Osteocyte (in vitro differentiated cells): ENCODE measurements around a stretch of chr13.

GRCh38 chr13:27549169-27549658, 71.1 kb downstream of the LNX2 start:
- PRO-cap: no peak

GRCh38 chr13:27607103-27607607, 13.2 kb downstream of the LNX2 start:
- PRO-cap: no peak

DNA sequence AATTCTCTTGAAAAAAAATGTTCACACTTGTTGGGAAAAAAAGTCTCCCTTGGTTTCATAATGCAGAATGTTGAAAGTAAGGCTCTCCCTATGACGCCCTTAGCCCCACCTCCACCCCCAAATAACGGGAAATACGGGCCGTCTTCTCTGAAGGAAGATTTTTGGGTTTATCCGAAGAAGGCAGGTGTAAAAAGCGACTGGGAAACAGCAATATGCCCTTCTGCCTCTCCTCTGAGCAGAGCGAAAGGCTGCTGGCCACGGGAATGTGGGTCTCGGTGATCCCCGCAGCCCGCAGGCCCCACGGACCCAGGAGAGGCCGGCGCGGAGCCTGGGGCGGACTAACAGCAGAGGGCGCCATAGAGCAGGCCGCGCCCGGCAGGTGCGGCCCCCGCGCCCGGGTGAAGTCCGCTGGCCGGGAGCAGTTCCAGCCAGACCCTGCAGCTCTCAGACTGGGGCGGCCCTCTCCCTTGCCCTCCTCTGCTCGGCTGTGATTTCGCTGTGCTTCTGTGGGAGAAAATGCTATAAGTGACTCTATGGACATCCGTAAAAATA, 37.6 kb downstream of the GSX1 start:
- PRO-cap: no peak

GRCh38 chr13:27965338-27966771, 3.3 kb downstream of the CDX2 start:
- PRO-cap: no peak

DNA sequence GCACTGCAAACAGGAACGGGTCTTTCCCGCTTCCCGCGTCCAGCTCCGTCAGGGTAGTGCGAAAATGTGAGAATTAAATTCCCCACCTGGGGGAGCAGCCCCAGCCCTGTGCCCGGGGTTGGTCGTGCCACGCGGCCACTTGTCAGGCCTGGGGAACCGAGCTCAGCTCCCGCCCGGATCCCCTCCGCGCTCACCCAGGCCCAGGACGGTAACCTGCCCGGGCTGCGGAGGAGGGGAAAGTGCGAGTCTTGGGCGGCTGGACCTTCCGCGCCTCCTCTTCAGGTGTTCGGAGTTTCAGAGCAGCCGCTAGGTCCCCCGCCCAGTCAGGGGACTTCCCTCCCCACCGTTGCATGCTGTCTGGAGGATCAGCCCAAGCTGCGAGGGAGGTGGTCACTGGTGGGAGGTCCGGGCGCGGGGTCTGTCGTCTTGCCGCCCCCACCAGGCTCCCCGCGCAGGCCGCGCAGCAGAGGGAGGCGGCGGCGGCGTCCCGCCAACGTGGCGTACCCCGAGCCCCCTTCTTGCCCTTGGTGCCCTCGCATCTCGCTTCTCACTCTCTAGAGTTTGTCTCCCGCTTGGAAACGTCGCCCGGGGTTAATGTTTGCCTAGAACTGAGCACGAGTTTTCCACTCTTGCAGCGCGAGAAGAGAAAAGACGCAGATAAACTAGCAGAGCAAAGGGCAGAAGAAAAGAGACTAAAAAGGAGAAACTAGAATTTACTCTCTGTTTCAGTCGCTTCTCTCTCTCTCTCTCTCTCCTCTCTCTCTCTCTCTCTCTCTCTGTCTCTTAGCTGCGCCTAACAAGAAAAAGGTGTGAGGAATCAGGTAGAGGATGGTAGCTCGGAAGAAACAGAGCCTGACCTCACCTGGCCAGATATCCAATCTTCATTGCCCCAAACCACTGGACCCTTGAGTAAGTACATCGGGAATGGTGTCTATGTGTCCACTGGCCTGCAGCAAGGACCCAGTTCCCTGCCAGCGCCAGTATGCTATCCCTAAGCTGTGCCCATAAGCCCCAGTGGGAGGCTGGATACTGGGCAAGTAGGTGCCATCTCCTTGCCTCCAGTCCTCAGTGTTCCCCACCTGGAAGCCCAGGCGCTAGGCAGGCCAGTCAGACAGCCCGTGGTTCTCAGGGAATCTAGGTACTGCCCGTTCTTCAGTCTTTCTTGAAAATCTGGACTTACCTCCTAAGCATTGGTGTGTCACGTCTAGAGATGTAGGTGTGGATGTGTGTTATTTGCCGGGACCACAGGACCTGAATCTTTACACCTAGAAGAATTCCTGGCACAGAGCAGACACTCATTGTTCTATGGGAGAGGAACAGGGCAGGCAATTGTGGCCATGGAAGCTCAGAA, 7.7 kb downstream of the URAD start:
- PRO-cap: no peak

DNA sequence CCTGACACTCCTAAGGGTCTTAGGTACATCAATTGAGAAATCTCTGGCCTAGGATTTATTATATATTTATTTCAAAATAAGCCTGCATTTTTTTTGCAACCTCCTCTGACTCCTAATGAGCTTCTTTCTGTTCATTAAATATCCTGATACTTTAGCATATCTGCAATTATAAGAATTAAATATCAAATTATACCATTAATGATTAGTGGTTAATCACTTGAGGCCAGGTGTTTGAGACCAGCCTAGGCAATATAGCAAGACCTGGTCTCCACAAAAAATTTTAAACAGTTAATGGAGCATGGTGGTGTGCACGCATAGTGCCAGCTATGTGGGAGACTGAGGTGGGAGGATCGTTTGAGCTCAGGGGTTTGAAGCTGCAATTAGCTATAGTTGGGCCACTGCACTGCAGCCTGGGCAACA, 49.8 kb downstream of the PAN3 start:
- PRO-cap: no peak

GRCh38 chr13:28256028-28256675, 117.8 kb downstream of the PAN3 start:
- PRO-cap: no peak

DNA sequence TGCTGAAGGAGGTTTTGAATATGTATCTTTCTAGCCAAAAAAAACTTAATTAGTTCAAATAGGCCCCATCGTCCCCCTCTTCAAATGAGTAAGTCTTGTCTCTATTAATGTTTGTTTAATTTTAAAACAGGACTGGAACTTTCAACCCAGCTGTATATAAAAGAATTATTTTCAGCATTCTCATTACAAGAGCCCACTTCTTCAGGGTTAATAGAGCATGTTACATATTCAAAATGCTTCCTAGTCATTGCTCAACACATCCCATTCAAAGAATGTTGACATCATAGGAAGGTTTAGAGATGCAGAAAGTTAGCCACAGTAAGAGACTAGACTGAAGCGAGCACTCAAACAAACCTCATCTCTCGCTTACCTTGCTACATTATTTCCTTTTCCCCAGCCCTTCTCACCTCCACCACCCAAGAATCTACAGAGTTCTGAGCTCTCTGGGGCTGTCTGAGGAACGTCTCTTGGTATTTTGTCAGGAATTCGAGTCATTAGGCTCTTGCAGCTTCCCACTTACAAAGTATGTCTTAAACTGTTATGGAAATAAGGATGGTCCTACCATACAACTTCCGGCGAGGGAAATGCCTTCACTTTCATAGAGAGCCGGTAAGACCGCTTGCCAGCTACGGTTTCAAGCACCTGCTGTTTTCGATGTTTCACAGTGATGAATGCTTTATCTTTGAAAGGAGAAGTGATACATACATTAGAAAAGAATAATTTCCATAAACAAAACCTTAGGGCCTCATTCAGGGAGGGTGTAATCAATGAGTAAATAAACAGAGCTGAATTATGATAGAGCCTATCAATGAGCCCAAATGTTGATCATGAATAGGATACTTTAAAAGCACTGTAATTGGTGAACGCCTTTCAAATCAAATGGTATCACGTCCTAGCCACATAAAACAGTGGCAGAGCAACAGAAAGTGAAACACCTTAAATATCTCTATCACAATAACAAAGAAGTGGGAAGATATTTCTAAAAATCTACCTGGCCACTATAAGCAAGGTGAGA, 65.1 kb downstream of the FLT1 start:
- PRO-cap: no peak

DNA sequence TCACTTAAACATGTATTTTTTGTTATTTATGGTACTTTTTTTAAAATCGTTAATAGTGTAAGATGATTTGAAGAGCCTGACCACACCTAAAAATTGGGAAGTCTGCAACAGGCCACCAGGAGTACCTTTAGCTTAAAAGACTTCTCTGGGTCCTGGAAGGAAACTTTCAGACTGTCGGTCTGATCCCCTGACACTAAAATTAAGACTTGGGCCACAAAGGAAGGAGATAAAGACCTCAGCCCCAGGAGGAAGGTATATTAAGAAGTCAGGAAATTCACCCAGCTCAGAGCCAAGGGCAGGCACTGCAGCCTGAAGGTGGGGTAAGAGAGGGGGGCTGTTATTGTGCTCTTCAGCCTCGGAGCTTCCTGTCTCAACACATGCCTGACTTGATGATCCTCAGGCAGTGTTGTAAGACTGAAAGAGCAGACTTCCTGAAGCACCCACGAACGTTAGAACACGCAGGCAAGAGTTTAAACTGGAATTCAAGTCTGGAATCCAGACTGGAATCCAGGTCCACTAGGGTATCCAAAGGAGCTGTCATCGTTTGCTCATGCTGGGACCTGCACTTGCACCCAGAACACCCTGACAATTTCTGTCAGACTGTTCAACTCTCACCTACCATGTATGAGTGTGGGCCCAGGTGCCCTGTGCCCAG, 10.6 kb upstream of the FLT1 start:
- PRO-cap: no peak

GRCh38 chr13:29125023-29125588, 305.0 kb downstream of the MTUS2 start:
- PRO-cap: no peak

GRCh38 chr13:29513936-29514722, 81.4 kb downstream of the SLC7A1 start:
- PRO-cap: no peak

DNA sequence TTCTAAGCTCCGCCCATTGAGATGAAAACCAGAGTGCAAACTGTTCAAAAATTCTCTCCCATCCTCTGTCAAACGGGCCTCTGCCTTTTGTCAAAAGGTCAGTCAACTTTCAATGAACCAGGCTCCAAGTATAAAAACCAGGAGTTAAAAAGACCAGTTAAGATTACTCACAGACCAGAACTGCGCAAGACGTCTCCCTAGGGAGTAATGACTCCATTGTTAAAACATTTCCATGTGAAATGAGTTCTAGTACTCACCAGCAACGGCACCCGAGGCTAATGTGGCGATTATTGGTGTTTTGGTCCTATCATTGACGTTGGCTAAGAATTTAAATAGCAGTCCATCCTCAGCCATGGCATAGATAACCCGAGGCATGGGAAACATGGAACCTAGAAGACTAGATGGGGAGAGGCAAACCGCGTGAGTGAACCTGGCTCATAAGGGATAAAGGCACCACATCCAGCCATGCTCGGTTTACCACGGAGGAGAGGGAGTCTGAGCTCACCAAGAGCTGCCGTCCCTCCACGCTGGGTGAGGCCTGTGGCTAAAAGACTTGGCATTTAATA, 73.3 kb downstream of the SLC7A1 start:
- PRO-cap: no peak

DNA sequence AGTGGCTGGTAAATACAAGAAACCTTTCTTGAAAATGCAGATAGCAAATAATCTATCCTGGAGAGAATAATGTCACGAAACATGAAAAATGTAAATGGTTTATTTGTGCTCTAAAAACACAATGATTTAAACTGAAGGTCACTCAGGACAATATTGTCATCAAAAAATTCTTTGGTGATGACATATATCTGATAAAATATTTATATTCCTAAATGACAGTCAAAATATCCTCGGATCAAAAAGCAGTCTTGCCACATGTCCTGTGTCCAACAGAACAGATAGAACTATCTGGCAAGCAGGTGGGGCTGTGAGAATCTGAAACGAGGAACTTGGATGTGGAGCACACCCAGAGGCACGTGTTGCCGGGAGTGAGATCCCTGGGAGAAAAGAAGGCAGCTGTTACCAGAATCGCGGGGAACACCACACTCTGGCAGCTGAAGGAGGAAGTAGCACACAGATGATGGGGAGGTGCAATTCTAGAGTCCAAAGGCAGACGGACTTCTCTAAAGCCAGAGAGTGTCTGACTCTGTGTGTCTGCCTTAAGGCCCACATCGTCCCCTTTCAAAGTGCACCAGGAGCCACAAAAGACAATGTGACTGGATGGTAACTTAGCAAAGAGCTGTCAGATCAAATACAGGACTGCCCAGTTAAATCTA, 22.4 kb downstream of the SLC7A1 start:
- PRO-cap: no peak

GRCh38 chr13:29647011-29647806, 51.7 kb upstream of the SLC7A1 start:
- PRO-cap: no peak

DNA sequence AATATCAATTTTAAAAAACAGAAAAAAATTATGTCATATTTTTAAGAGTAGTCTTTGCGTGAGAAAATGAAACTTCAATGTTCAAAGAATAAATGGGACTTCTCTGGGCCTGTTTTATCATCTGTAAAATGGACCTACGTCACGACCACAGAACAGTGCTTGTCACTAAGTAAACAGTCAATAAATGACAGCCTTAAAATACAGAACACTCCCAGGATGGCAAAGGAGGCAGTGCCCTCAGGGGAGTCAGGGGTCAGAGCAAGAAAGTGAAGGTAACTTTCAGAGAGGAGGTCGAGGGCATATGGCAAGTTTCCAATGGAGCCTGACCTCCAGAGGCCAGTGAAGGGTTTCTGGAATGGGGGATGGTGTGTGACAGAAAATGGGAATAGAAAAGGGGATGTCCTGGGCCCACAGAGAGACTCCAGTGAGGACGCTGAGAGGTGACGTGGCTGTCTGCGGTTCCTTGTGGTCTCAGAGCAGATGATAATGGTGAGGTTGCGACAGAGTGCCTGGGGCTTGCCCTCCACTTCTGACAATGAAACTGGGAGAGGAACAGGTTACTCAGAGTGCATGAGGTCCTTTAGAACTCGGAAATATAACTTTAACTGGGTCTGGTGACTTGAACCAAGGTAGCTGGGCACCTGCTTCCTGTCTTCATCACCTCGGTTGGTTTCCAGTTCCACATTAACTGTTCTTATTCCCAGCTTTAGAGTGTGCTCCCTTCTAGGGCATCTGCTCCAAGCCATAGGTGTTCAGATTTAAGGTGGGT, 91.7 kb downstream of the UBL3 start:
- PRO-cap: no peak

- PRO-cap: no peak
Measured at GRCh38 chr13:29785918-29786565, 64.4 kb downstream of the UBL3 start.

DNA sequence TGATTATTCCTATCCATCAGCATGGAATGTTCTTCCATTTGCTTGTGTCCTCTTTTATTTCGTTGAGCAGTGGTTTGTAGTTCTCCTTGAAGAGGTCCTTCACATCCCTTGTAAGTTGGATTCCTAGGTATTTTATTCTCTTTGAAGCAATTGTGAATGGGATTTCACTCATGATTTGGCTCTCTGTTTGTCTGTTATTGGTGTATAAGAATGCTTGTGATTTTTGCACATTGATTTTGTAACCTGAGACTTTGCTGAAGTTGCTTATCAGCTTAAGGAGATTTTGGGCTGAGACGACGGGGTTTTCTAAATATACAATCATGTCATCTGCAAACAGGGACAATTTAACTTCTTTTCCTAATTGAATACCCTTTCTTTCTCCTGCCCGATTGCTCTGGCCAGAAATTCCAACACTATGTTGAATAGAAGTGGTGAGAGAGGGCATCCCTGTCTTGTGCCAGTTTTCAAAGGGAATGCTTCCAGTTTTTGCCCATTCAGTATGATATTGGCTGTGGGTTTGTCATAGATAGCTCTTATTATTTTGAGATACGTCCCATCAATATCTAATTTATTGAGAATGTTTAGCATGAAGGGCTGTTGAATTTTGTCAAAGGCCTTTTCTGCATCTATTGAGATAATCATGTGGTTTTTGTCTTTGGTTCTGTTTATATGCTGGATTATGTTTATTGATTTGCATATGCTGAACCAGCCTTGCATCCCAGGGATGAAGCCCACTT, 24.9 kb downstream of the UBL3 start:
- PRO-cap: no peak

DNA sequence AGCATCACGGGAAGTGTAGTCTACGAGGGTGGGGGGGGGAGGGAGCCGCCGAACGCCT, 136 bp upstream of the UBL3 start:
- PRO-cap: no peak

GRCh38 chr13:29936111-29936771, 85.8 kb upstream of the UBL3 start:
- PRO-cap: no peak

DNA sequence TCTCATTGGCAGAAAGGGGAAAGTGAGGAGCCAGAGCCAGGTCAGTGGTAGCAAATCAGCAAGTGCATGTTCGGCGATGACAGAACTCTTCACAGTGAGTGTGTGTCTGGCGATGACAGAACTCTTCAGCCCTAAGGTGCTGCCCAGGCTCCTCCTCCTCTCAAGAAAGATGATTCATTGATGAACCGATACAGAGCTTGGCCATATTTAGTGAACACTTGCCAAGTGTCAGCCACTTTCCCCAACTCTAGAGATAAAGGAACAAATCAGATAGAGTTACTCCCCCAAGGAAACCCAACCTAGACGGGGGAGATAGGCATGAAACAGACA, 199.3 kb upstream of the UBL3 start:
- PRO-cap: no peak